Metanephros (tissue), 2 donors: ENCODE results near the genes EIF4H and SPDYE13.

- RAMPAGE, long total RNA, result no peak
Measured at GRCh38 chr7:74092657-74093493, 9.3 kb downstream of the LIMK1 start.

- RAMPAGE, long total RNA, result no peak
Measured at GRCh38 chr7:74139303-74139528, 34.9 kb upstream of the EIF4H start.

DNA sequence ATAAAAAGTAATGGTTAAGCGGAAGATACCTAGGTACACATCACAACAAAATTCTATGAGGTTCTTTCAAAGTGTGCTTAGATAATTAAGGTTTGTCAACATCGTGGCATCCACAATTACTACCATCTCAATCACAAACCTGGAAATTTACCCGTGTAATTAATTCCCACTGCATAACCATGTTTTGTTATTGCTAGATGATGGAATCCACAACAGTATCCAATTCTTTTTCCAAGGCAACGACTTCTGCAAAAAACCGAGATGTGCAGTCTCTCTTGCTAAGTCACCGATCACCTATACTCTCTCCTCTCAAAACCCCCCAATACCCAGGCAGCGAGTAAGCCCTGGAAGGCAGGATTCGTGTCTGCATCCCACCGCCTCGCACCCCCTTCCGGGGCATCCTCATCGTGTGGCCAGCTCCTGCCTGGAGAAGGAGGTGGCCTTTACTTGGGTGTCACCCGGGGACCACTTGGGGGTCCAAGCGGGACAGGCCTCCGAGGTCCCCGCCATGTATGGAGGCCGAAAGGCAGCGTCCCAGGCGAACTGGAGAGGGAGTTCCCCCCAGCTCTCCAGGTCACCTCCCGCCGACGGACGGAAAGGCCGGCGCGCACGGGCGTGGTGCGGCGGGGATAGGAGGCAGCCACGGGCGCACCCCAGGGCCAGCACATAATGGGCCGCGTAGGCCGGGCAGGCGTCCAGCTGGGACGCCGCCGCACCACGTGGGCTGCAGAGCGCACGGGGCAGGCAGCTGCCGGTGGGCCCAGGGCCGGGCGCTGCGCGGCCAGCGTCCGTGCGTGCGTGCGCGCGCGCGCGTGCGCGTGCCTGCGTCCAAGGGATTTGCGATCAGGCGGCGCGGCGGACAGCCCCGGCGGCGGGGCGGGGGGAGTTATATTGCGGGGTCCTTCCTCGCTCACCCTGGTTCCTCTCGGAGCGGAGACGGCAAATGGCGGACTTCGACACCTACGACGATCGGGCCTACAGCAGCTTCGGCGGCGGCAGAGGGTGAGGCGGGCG is at the start of gene EIF4H:
Gene EIF4H, plus strand, starts transcription at position 916 of the 1,014 bp plus-strand sequence.
- RAMPAGE, long total RNA, result start-site peak on the plus strand centred at position 926 of the sequence, 28 bp wide, 6,632 and 1,292 reads in 2 replicates

DNA sequence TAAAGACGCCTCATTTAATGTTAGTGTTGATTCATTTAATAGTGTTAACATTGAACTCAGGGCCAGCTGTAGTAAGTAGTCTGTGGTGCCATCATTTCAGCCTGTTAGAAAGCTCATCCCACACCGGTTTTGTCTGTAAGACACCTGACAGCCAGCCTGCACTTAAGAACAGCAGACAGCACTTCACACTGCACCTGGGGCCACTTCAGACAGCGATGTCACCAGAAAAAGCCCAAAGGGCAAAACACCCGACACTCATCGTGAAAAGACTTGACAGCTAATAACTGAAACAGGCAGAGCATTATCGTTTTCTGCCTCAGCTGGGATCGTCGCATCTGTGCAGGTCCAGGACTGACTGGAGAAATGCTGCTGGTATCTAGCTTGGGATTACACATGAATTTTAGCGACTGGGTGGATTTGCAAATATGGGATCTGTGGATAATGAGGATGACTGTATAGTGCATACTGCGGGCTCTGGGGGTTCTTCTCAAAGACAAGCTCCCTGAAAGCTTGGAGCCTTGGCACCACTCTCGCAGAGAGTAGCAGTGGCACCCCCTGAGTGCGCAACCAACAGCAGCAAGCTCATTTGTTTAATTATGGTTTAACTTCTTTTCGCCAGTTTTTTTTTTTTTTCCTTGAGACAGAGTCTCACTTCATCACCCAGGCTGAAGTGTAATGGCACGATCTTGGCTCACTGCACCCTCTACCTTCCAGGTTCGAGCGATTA is 16.6 kb upstream of the LAT2 start:
- RAMPAGE, long total RNA, result no peak

DNA sequence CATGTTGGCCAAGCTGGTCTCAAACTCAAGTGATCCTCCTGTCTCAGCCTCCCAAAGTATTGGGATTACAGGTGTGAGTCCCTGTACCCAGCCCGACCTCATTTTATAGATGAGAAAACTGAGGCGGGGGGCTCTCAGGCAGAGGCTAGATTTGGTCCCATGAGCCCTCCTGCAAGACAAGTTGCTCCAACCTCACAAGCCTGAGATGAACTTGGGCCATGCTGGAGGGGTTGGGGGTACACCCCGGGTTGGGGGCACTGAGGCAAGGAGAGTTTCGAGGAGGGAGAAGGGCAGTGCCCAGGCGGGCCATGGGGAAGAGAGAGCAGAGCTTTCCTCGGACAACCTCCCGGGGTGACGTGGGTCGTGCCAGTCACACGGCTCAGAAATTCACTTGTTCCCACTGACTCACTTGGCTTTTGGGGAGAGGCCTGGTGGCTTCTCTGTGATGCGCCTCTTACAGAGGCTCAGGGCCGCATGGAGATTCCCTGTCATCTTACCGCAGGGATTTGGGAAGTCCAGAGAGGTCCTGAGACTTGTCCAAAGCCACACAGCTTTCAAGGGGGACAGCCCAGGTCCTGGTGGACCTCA is 2.8 kb downstream of the LAT2 start:
- RAMPAGE, long total RNA, result no peak

- RAMPAGE, long total RNA, result no peak
Measured at GRCh38 chr7:74454889-74455796, 1.4 kb downstream of the GTF2IRD1 start.

- RAMPAGE, long total RNA, result no peak
Measured at GRCh38 chr7:74503100-74503603, 49.4 kb downstream of the GTF2IRD1 start.

DNA sequence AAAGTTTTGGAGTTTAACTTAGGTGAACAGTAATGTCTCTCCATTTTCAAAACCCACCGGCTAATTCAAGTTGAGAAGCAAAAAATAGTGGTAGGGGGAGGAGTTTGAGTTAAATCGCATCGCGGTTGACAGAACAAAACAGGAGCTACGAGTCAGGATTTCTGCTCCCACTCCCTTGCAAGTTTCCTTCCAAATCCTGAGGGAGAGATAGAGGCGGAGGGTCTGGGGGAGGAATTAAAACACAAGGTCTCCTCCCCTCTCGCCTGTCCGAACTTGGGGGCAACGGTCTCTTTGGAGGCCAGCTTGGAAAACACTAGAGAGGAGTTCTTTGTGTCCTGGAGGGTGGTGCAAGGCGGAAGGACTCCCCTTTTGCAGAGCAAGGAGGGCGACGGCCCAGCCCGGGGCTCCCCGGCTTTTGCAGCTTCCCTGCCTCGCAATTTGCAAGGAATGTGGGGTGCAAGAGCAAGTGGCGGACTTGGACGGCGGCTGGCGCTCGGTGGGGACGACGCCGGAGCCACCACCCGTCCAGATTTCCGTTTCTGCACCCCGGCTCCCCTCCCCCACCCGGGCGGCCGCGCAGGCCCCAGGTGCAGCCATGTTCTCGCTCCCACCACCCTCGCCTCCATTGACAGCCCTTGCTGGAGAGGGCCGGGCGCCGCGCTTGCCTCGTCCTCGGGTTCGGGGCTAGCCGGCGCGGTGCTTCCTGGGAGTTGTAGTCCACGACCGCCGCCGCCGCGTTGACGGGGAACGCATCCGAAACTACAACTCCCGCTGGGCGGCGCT is 492 bp upstream of the GTF2I start:
- RAMPAGE, long total RNA, result no peak

- RAMPAGE, long total RNA, result no peak
Measured at GRCh38 chr7:74659688-74660345, 2.3 kb downstream of the GTF2I start.

DNA sequence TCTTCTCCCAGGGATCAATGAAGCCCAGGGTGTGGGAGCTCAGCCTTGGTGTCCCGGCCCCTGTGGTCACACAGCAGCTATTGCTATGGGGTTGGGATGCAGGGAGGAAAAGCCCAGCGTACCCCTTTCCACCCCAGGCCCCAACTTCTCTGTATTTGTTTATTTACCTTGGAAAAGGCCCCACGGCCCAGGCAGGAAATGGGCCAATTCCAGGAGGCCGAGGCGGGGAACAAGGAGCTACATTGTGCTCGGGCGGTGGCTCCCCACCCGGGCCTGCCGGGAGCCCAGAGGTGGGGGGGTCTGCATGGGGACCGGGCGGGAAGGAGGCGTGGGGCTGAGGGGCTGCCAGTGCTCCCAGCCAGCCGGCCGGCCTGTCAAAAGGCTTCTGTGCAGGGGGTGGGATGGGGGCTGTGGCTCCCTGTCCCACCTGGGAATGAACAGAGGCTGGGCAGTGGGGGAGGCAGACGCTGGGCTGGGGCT is 23.4 kb upstream of the GTF2IRD2 start:
- RAMPAGE, long total RNA, result no peak

DNA sequence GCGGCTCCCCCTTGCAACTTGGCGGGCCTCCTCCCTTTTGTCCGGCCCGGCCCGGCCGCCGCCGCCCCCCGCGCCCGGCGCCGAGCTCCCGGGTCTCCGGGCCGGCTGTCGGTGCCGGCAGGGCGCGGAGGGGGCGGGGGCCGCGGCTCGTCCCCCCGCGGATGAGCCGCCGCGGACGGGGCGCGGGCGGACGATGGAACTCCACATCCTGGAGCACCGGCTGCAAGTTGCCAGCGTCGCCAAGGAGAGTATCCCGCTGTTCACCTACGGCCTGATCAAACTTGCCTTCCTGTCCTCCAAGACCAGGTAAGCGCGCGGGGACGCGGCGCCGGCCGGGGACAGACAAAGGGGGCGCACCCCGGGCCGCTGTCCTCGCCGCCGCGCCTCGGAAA is 284 bp downstream of the CASTOR2 start:
- RAMPAGE, long total RNA, result no peak

- RAMPAGE, long total RNA, result no peak
Measured at GRCh38 chr7:75280520-75281084, at the start of gene SPDYE13. Gene SPDYE13 (plus strand): TSS chr7:75280790.

DNA sequence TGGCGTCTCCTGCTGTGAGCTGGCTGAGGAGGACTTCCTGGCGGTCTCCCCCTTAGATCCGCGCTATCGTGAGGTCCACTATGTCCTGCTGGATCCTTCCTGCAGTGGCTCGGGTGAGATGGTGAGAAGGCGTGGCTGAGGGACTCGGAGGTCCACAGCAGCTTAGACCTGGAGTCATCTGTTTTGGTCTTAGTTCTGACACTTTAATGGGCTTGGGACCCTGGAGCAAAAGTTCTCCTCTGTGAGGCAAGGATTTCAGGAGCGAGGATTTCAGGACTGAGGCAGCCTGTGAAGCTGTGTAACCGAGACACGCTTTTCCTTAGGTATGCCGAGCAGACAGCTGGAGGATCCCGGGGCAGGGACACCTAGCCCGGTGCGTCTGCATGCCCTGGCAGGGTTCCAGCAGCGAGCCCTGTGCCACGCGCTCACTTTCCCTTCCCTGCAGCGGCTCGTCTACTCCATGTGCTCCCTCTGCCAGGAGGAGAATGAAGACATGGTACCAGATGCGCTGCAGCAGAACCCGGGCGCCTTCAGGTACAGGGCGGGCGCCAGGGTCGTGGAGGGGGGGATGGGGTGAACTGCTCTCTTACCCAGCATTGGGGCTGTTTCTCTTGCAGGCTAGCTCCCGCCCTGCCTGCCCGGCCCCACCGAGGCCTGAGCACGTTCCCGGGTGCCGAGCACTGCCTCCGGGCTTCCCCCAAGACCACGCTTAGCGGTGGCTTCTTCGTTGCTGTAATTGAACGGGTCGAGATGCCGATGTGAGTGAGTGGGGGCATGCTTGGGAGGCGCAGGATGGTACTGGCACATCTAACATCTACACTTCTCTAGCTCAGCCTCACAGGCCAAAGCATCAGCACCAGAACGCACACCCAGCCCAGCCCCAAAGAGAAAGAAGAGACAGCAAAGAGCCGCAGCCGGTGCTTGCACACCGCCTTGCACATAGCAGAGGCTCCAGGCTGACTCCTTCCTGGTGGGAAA is 20.5 kb downstream of the TRIM73 start:
- RAMPAGE, long total RNA, result no peak

DNA sequence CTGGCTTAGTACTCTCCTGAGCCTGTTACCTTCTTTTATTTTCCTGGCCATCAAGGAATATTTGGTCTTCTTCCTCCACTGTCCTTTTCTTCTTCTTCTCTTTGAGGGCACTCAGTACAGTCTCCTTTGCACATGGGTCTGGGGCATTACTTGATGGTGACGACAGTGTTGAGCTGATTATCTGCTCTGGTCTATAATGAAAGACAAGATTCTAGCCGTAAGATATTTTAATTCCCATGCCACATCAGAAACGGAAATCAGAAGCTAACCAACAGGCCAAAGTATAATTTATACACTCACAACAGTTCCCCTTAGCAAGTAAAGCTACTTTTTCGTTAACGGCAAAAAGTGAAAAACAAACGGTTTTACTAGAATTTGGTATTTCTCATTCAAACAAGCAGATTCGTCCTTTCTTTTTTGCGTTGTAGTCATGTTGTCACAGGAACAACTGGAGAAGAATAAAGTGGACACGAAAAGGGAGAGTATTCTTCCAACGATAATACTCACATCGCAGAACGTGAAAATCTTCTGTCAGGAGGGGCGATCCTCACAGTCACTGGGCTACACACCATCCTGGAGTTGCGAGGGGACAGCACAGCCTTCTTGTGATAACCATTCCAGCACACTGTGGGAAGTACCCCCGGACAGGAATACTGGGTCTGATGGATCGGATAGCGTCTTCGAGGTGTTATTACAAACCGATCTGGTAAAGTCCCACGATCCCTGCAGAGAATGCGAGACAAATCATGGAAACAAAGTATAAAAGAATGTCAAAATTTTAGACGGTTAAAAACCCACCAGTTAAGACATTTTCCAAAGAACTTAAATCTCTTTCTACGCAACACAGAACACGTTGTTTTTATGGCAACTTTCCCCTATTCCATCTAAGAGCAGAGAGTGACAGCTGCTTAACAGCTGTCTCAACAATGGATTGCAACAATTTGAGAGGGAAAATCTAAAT is 44.9 kb downstream of the POM121C start:
- RAMPAGE, long total RNA, result no peak

- RAMPAGE, long total RNA, result no peak
Measured at GRCh38 chr7:75691627-75692387, 46.9 kb downstream of the HIP1 start.

DNA sequence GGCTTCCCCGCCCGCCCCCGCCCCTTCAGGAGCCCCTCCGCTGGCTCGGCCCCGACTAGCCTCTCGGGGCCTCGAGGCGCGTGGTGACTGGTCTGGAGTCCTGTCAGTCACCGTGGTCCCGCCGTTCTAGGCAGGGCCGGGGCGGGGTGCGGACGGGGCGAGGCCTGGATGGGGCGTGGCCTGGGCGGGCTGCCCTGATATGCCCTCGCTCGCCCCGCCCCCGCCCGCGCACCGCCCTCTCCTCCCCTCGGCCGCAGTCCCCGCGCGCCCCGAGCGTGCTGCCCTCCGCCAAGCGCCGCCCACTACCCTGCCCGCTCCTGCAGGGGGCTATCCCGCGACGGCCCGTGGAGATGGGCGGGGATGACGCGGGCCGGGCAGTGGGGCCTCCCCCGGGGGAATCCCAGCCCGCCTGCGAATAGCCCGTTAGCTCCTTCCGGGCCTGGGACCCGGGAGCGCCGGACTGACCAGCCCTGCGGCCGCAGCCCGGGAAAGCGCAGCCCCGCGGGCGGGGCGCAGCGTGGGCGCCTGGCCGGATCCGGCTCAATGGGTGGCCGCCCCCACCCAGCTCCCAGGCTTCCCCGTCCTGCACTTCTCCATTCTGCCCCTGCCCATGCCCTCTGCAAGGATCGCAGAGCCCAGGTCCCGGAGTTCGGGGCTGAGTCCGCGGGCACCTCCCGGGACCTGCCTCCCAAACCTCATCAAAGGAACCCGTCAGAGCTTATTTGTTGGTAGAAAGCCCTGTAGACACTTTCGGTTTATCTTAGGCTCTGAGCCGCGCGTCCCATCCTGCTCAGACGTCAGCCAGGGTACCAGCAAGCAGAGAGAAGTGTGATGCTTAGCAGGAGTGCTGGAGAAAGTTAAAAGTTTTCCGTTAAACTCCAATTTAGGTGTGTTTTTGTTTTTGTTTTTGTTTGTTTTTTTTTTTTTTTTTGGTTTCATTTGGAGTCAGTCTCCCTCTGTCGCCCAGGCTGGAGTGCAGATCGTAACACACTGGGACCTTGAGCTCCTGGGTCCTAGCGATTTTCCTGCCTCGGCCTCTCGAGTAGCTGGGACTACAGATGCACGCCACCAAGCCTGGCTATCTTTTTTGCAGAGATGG is 692 bp upstream of the HIP1 start:
- RAMPAGE, long total RNA, result no peak

- RAMPAGE, long total RNA, result no peak
Measured at GRCh38 chr7:75740787-75741508, 2.2 kb upstream of the HIP1 start.

- RAMPAGE, long total RNA, result no peak
Measured at GRCh38 chr7:75842427-75843463, 29.1 kb upstream of the CCL24 start.

DNA sequence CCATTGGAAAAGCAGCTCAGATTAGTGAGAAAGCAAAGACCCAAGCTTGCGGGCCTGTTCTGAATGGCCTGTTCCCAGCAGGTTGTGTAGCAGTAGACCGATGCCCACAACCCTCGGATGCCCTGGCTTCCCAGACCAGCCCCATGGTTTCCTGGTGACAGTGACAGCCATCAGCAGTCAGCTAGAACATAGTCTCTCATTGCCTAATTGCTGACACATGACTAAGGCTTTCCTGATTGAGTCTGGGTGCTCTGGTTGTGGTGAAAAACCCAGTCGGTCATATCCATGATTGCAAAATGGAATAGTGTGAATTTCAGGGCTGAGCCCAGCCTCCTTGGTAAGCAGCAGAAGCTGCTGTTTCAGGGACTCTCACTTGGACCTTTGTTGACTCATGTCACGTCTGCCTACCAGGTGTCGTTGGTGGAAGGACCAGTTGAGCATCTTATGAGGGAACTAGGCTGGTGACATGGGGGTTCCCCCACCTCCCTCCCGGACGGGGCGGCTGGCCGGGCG is 36.5 kb downstream of the POR start:
- RAMPAGE, long total RNA, result no peak

DNA sequence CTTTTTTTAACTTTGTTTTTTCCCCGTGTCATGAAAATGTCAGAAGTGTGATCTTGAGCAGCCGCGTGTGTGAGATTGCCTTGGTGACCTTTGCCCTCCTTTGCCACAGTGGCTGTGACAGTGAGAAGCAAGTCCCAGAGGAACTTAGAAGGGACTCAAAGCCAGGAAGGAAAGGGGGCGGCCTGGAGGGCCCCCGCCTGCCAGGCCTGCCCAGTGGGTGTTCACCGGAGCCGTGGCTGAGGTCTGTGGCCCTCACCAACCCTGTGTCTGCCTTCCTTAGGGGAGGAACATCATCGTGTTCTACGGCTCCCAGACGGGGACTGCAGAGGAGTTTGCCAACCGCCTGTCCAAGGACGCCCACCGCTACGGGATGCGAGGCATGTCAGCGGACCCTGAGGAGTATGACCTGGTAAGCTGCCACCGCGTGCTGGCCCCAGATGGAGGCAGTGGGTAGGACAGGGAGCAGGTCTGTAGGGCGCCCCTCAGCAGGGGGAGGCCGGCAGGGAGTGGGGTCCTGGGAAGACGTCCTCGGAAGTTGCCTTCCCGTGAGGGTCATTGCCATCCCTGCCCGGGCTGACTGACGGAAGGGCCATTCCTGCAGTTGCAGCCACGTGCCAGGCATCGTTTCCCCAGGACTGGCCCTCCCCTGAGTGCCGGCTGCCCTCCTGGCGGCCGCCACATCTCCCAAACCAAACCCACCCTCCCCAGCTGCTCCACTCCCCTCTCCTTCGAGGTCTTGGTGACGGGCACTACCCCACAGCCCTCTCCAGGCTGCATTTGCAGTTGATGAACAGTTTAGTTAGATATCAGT is 15.0 kb downstream of the TMEM120A start:
- RAMPAGE, long total RNA, result no peak